Heart (tissue), 3 donors: ENCODE results near the genes SLC4A7 and AZI2.

DNA sequence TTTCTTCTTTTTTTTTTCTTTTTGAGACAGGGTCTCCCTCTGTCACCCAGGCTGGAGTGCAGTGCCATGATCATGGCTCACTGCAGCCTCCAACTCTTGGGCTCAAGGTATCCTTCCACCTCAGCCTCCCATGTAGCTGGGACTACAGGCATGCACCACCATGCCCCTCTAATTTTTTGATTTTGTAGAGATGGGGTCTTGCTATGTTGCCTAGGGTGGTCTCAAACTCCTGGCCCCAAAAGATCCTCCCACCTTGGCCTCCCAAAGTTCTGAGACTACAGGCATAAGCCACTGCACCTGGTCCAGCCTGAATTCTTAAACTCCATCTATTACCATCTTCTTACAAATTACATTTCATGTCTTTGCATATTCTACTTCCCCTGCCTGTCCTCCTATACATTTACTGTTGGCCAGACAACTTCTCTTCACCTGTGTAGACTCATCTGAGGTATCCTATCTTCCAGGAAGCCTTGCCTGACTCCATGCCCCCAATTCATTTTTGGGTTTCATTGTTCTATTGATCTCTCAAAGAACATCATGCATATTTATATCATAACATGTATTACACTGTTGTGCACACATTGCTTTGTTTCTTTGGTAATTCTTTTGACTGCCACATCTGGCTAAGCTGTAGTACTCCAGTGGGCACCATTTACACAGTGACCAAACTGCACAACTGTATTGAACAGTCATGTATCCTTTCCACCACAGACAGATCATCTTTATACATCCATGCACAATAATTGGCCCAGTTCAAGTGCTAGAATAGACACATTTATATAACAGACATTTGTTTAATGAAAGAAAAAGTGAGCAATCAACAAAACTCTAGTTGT, 165.5 kb downstream of the THRB start:
- RAMPAGE, long total RNA, 2 experiments = no peak in any of the 2 experiments

DNA sequence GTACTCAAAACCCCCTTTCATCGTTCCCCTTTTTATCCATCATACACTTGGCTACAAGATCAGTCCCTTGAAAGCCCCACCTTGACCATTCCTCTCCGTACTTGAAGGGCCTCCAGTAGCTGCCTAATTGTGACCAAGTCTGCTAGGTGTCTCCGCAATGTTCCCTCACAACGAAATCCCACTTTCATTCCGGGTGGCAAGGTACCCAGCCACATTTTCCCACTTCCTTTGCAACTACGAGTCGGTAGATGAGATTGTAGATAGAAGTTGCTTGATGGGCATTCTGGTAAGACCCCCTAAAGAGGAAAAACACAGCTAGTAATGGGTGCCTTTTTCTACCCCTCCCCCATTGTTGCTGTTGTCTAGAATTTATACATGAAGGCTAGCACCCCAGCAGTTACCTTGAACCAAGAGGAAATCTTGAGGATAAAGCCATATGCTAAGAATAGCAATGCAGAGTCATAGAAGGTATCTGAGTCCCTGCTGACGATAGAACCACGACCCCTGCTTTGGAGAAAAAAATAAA, 162.7 kb downstream of the THRB start:
- RAMPAGE, long total RNA, 2 experiments = no peak in any of the 2 experiments

- RAMPAGE, long total RNA, 2 experiments = no peak in any of the 2 experiments
These were observed 60.8 kb downstream of the THRB start for GRCh38 chr3:24433649-24434359.

GRCh38 chr3:25458131-25458482, 30.0 kb downstream of the RARB start:
- RAMPAGE, long total RNA, 2 experiments = no peak in any of the 2 experiments

- RAMPAGE, long total RNA, 2 experiments = no peak in any of the 2 experiments
These were observed 80.2 kb downstream of the RARB start for GRCh38 chr3:25508225-25508743.

- RAMPAGE, long total RNA, 2 experiments = no peak in any of the 2 experiments
These were observed 1.3 kb upstream of the OXSM start for GRCh38 chr3:25788459-25789132.

DNA sequence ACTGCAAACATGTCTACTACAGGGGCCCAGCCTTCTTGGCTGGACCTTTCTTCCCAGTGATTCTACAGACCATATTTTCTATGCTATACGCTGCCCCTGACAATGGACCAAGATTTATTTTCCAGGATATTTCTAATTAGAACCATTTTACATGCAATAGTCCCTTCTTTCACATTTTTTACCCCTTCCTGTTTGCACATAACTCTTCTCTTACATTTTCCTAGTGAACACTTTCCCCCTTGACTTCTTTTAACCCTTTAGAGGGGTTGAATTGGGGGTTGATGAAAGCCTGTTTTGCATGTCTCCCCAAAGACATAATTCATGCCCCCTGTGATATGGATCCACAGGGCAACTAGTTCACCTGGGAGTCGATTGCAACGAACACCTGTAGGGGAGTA, 342.1 kb downstream of the NEK10 start:
- RAMPAGE, long total RNA, 2 experiments = no peak in any of the 2 experiments

DNA sequence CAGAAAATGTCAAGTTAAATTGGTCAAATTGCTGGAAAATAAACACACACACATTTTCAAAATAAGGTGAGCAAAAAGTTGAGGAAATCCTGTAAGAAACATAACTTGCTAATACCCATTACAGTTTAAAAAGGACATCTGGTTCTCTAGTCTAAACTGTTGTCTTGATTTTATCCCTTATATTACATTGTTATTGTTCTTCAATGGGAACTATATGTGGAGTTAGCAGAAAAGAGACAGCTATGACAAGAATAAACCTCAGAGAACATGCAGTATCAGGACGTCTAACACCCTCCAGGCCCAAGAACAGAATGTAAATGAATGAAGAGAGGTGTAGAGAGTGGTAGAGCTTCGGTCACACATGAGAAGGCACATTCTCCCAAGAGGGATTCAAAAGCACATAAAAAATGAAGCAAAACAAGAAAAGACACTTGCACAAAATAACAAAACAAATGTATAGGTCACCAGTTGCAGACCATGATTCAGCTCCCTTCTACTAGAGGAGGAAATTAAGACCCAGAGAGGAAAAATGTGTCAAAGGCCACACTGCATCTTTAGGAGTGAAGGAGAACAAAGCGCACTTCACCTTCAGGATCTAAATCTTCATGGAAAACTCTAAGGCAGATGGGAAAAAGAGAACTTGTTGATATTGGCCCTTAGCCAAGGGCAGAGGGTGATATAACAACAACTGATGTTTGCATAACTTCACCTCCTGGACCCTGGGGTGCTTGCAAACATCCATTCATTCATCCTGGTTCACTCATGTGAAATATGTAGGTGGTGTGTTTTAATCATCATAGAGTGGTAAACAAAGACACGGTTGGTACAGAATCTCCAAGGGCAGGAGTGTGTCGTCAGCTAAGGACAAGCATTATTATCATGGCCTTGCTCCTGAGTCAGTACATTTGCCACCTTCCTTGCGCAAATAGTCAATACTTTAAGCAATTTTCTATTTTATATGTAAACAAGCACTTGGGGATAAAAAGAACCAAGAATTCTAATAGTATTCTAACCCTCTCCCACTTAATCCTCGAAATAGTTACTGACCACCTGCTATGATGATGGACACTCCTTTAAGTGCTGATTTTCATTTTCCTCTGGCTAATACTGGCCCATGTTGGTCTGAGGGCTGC, 8.8 kb downstream of the NEK10 start:
- RAMPAGE, long total RNA, 2 experiments = no peak in any of the 2 experiments

- RAMPAGE, long total RNA, 2 experiments = start-site peak on the plus strand in 1 of 2 experiments, at chr3:27484679-27484736 at its widest, 17 reads per replicate
These were observed at the start of gene SLC4A7 for GRCh38 chr3:27484306-27484762. SLC4A7 (minus strand) TSS chr3:27484384.

DNA sequence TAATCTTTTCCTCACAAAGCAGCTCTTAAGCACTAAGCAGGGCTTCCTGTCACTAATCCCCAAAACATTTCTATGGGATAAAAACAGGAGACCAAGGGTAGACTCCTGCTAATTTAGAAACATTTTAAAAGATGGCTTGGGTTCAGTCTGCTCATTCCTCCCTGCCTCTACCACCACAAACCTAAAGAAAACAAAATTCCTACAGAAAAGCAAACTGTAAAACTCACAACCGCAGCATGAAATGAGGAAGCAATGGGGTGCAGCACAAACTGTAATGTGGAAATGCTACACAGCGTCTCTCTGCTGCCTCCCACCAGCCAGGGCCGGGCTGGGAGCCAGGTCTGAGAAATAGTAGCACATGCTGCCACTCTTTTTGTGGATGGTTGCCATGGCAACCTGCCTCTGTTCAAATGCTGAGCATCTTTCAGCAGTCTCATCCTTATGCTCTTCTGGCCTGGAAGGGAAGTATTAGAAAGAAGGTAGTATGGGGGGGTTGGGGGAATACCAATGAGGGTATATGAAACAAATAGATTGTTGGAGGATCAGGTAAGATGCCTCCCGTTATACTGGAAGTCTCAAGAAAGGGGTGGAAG, 55.4 kb downstream of the EOMES start:
- RAMPAGE, long total RNA, 2 experiments = no peak in any of the 2 experiments

DNA sequence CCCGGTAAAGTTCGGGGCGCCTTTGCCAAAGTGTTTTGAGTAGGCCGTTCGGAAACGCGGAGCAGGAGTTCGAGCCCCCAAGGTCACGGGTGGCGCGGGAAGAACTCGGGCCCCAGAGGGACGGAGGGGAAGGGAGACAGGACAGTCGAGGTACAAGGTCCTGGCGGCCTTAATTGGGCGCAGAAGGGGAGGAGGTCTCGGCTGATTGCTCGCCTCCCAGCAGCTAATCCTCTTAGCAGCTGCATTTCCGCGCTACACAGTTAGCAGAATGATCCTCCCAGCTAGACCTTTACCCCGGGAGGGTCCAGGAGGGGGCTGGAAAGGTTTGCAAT, 7.4 kb downstream of the EOMES start:
- RAMPAGE, long total RNA, 2 experiments = no peak in any of the 2 experiments

- RAMPAGE, long total RNA, 2 experiments = start-site peak on the minus strand in 2 of 2 experiments, at chr3:28348610-28348996 at its widest, 18 to 251 reads per replicate
These were observed at the start of gene AZI2 for GRCh38 chr3:28348336-28349310. AZI2 (minus strand) TSS chr3:28348824.

DNA sequence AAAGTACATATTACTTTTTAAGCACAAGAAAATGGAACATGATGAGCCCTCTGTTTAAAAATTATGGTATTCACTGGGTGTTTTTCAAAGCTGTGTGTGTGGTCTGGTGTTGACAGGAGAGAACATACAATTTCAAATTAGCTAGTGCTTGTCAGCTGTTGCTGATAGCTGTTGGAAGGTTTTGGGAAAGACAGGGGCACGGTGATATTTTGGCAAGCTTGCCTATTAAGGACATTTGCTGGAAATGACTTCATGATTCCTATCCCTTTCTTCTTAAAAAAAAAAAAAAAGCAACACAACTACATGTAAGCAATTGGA, 129.8 kb downstream of the RBMS3 start:
- RAMPAGE, long total RNA, 2 experiments = no peak in any of the 2 experiments

- RAMPAGE, long total RNA, 2 experiments = no peak in any of the 2 experiments
These were observed 234.8 kb downstream of the RBMS3 start for GRCh38 chr3:29515594-29516172.

GRCh38 chr3:29516289-29516671, 235.4 kb downstream of the RBMS3 start:
- RAMPAGE, long total RNA, 2 experiments = no peak in any of the 2 experiments

DNA sequence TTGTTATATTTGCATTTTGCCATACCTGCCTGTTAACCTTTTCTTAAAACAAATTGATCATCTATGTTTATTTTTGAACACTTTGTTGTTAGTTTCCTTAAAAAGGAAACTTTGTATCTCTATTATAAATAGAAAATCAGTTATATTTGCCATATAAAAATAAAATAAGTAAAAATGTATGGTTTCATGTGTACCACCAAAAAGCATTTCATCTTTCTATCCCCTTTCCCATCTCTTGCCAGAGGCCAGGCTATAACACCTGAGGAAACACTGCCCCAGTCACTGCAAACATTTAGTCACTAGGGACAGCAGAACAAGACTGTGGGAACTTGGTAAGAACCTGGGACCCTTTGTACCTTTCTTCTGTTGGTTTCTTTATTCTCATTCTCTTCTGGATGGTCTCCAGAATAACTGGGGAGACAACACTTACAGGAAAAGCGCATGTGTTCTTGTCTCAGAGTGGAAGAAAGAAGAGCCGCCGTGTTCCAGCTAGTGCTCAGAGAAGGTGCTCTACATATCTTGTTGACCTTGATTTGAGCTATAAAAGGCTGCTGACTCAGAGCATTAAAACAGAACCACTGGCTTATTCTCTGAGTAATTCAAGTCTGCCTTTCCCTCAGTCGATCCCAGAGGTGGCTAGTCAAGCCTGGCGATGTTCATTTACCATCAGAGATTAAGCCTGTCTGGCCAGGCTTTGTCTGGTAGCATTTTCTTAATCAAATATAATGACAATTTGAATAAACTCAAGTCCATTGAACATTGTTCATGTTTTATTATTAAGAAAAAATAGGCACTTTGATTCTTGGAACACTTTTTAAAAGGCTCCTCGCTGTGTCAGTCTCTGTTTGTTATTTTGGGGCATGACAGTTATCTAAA, 361.7 kb downstream of the RBMS3 start:
- RAMPAGE, long total RNA, 2 experiments = start-site peak on the minus strand in 1 of 2 experiments, centred at position 501 of the sequence, 61 reads per replicate

DNA sequence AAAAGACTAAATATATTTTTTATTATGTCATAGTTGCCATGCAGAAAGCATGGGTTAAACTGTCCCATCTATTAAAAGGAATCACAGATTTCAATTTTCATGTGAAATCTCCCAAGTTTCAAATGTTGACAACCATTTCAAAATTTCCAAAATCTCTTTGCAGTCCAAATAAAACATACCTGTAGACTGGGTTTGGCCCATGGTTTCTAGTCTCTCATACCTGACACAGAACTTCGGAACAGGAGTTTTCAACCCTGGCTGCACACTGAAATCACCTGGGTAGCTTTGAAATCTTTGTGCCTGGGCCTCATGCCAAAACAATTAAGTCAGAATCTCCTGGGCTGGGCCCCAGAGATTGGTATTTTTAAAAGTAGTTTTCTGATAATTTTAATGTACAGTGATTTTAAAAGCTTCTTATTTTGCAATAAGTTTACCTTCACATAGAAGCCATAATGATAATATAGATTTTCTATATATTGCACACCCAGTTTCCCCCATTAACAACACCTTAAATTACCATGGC, 476.5 kb downstream of the RBMS3 start:
- RAMPAGE, long total RNA, 2 experiments = no peak in any of the 2 experiments

- RAMPAGE, long total RNA, 2 experiments = no peak in any of the 2 experiments
These were observed 478.6 kb downstream of the RBMS3 start for GRCh38 chr3:29759287-29760042.

DNA sequence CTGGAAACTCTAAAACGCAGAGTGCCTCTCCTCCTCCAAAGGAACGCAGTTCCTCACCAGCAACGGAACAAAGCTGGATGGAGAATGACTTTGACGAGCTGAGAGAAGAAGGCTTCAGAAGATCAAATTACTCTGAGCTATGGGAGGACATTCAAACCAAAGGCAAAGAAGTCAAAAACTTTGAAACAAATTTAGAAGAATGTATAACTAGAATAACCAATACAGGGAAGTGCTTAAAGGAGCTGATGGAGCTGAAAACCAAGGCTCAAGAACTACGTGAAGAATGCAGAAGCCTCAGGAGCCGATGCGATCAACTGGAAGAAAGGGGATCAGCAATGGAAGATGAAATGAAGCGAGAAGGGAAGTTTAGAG, 611.6 kb upstream of the TGFBR2 start:
- RAMPAGE, long total RNA, 2 experiments = no peak in any of the 2 experiments

DNA sequence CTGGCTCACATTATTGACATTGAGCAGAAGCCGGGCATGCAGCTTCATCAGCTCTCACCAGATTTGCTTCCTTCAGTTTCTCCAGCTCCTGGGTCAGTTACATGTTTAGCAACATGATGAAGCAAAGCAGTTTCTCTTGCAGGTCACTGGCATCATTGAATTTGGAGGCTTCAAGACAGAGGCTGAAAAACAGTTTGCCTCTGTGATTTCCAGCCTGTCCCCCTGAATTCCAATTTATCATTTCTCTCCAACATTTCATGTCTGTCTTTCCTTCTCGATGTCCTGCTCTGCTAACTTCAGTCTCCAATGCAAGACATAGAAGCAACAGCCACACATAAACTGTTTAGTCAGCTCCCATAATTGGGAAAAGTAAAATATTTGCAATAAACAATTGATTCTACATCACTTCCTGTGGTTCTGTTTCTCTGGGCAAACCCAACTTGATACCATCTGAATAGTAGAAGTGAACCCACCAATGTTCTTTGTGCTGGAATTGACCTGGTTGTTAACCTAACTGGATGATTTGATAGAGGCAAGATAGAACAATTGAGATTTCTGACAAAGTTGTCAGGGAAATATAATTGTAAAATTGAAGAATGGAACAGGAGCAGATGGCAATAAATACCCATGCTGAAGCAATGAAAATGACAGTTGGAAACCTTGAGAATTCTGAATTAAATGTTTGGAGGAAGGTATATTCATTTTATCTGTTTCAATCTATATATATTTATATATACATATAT, 256.0 kb upstream of the TGFBR2 start:
- RAMPAGE, long total RNA, 2 experiments = start-site peak on the plus strand in 1 of 2 experiments, centred at position 508 of the sequence, 12 reads per replicate